Colon Carcinoma Metastatic in the Lung (tissue), 2 donors: Measurements from ENCODE around the genes IQGAP1, CRTC3 and UNC45A.

DNA sequence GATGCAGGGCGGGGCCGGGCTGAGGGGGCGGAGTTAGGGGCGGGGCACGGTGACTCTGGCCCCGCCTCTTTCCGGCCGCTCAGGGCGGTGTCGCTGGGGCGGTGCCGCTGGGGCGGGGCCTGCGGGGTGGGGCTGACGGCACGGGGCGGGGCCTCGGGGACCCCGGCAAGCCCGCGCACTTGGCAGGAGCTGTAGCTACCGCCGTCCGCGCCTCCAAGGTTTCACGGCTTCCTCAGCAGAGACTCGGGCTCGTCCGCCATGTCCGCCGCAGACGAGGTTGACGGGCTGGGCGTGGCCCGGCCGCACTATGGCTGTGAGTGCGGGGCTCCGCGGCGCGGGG is at the start of gene IQGAP1:
IQGAP1 (plus strand) TSS at position 159 of the 340 bp plus-strand sequence.
- PRO-cap, 2 experiments: peak in 2 of 2 experiments; most common plus-strand start position 194 of the sequence (in 2)

- PRO-cap, 2 experiments: no peak in any of the 2 experiments
Measured at GRCh38 chr15:90511013-90511634, 18.6 kb upstream of the CRTC3 start.

DNA sequence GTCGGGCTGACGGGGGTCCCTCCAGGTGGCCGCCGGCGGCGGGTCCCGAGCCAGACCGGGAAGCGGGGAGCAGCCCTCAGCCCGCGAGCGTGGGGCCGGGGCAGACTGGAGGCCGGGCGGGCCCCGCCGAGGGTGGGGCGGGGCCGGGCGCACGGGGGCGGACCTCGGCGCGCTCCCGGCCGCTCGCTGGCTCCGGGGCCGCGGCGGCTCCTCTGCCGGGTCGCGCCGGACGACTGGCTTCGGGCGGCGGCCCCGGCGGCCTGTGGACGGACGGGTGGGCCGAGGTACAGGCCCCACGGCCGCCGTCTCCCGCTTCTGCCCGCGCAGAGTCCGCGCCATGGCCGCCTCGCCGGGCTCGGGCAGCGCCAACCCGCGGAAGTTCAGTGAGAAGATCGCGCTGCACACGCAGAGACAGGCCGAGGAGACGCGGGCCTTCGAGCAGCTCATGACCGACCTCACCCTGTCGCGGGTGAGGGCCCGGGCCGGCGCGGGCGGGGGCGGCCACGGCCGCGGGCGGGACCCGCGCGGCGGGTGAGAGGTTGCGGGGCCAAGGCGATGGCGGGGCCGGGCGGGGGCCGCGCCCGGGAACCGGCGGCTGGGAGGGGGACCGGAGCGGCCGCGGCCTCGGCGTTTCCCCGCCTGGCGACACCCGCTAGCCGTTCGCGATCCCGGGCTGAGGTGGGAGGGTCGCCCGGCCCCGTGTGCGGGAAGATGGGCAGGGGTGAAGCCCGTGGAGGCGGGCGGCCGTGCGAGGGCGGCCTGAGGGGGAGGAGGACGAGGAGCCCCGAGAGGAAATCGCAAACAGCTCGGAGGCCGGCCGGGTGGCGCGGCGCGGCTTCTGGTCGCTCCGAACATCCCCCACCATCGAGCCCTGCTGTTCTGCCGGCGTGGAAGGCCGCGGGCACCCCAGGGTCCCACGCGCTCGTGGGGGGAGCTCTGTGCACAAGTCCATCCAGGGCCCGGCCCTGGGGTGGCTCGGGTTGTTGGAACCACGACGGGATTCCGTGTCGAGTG is at the start of gene CRTC3:
CRTC3 (plus strand) TSS at position 189 of the 1,014 bp plus-strand sequence.
- PRO-cap, 2 experiments: peak in 2 of 2 experiments; most common plus-strand start position 201 of the sequence (in 1); most common minus-strand start position 64 of the sequence (in 1)

DNA sequence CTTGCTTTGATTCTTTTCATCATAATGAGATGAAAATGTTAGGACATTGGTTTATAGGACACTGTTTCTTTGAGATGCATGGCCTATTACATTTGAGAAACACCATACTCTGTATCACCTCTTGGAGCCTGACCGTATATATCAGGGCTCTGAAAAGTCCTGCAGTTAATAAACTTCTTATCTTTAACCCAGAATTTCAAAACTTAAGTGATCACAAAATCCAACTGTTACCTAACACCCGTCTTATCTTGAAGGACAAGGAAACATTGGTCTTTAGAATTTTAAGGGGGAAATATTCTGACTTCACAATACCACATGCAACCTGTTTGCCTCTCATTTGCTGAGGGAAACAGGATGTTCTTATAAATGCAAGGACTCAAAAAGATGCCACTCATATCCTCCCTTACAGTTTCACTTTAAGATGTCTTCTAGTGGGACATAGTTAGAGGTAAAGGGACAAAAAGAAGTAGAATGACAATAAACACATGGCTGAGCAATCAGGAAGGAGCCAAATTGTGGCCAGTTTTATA is 67.8 kb downstream of the CRTC3 start:
- PRO-cap, 2 experiments: no peak in any of the 2 experiments

DNA sequence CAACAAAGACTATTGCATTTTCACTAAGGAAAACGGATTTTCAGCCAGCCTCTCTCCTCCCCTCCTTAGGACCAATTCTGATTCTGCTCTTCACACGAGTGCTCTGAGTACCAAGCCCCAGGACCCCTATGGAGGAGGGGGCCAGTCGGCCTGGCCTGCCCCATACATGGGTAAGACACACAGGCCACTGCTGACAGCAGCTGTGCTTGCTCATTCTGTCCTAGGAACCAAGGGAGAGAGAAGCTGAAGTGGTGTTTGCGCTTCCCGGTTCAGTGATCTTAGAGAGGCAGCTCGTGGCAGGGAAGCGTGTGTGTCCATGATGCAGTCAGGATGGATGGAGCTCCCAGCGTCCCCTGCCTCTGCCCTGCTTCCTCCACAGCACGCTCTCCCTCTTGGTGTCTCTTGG is 77.6 kb downstream of the CRTC3 start:
- PRO-cap, 2 experiments: no peak in any of the 2 experiments

DNA sequence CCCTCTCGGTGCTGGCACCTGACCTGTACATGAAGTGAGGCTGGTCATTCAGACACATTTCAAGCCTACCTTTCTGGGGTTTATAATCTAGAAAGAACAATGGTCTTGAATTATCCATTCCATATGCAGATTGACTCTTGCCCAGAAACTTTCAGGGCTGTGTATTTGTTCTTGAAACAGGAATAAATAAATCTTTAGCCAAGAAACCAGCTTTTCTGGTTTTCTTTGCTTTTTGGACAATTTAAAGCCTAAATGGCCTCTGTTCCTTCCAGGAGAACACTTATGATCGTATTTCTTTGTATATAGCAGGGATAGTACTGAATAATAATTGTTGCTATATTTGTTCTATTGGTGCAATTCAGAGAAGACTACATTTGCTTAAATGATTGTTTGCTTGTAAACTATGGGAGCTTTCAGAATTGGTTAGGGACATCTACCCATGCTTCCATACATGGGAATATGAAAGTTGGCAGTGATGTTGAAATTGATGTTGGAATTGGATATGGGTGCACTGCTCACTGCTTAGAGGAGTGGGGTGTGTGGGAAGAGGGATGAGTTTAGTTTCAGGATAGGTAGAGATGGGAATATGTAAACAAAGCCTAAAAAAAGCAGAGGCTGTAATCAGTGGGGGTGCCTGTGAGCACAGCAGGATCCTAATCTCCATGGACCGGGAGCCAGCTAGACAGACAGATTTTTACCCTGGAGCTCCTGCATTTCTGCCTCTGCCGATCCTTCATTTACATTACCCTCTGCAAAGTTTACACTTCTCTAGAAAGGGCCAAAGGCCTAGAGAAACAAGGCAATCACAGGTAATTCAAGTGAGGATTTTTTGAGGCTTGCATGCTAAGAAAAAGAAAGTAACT is 79.3 kb downstream of the CRTC3 start:
- PRO-cap, 2 experiments: no peak in any of the 2 experiments

- PRO-cap, 2 experiments: no peak in any of the 2 experiments
Measured at GRCh38 chr15:90650027-90650672, 67.0 kb upstream of the BLM start.

DNA sequence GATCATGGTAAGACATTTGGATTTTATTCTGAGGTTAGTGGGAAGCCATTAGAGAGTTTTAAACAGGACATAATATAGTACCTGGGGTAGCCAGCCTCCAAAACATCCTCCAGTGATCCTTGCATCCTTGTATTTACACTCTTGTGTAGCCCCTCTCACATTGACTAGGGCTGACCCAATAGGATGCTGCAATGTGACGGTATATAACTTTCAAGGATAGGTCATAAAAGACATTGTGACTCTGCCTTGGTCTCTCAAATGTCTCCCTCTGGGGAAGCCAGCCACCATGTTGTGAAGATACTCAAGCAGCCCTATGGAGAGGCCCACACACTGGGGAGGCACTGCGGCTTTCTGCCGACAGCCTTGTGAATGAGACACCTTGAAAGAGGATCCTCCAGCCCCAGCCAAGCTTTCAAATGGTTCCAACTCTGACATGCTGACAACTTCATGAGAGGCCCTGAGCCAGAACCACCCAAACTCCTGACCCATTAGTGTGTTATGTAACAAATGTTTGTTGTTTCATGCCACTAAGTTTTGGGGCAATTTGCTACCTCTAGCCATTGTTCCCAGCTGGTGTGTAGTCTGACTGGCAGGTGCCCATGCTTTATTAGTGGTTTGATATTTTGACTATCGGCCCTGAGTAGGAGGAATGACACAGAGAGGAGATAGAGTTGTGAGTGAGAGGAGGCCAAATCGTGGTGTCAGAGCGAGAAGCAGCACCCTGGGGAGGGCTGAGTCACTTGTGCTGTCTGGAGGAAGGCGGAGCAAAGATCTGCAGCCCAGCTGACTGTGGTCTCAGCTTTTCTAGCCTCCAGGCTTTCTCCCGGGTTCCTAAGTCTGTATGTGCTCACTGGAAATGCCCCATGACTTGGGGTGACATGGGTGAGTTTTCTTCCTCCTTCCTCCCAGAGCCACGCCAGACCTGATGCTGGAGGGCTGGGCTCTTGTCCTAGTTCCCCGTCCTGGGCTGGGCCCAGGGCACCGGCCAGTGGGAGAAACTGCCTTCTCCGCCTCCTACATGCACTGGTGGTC is 56.9 kb upstream of the BLM start:
- PRO-cap, 2 experiments: peak in 1 of 2 experiments; most common plus-strand start position 908 of the sequence (in 1); most common minus-strand start position 703 of the sequence (in 1)

DNA sequence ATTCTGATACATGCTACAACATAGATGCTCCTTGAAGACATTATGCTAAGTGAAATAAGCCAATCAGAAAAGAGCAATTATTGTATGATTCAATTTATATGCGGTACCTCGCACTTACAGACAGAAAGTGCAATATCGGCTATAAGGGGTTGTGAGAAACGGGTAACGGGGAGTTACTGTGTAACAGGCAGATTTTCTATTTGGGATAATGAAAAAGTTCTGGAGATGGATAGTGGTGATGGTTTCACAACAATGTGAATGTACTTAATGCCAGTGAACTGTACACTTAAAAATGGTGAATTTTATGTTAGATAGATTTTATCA is 832 bp upstream of the BLM start:
- PRO-cap, 2 experiments: no peak in any of the 2 experiments

DNA sequence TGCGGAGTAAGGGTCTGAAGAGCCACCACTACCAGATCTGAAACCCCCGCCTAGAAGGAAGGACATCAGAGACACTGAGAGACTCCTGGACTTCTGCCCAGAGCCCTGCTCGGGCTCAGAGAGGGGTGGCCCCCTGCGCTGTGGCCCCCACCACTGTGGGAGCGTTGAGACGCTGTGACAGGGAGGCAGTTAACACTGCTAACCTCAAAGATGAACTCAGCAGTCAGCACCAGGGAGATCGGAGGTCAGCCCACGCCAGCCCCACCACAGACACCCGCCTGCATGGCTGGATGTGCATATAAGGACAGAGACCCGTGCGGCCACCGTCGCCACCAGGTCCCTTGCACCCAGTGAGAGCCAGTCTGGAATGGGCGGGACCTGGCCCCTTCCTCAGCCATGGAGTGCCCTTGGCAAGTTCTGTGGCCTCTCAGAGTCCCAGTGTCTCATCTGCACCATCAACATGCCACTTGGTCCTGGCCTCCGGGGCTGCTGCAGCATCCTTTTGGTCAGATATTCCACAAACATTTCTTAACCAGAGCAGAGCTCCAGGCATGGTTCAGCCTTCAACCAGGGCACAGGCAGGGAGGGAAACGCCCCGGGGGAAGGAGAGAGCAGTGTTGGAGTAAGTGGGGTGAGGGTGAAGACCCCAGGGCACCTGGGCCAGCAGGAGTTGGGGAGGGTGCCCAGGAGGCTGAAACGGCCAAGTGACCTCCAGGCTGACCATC is 48.5 kb upstream of the FURIN start:
- PRO-cap, 2 experiments: peak in 1 of 2 experiments; most common minus-strand start position 336 of the sequence (in 1)

- PRO-cap, 2 experiments: no peak in any of the 2 experiments
Measured at GRCh38 chr15:90868901-90869494, 610 bp downstream of the FURIN start.

DNA sequence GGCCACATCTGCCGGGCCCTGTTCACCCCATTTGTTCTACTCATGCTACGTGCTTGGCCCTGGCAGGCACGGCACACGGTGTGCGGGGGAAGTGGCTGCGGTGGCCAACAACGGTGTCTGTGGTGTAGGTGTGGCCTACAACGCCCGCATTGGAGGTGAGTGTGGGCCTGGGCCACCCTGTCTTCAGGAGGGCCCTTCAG is 6.9 kb upstream of the FES start:
- PRO-cap, 2 experiments: no peak in any of the 2 experiments

- PRO-cap, 2 experiments: no peak in any of the 2 experiments
Measured at GRCh38 chr15:90878004-90878508, 6.2 kb upstream of the FES start.

GRCh38 chr15:90881978-90882476 is 2.3 kb upstream of the FES start:
- PRO-cap, 2 experiments: no peak in any of the 2 experiments

- PRO-cap, 2 experiments: peak in 2 of 2 experiments; most common plus-strand start chr15:90932139 (in 2)
Measured at GRCh38 chr15:90932039-90932245, 407 bp downstream of the HDDC3 start.

GRCh38 chr15:90934699-90935779 is at the start of gene UNC45A:
UNC45A (plus strand) TSS chr15:90935285.
- PRO-cap, 2 experiments: peak in 2 of 2 experiments; most common plus-strand start chr15:90935285 (in 2); most common minus-strand start chr15:90935106 (in 2)

- PRO-cap, 2 experiments: no peak in any of the 2 experiments
Measured at GRCh38 chr15:90961835-90962514, 7.3 kb downstream of the RCCD1 start.

DNA sequence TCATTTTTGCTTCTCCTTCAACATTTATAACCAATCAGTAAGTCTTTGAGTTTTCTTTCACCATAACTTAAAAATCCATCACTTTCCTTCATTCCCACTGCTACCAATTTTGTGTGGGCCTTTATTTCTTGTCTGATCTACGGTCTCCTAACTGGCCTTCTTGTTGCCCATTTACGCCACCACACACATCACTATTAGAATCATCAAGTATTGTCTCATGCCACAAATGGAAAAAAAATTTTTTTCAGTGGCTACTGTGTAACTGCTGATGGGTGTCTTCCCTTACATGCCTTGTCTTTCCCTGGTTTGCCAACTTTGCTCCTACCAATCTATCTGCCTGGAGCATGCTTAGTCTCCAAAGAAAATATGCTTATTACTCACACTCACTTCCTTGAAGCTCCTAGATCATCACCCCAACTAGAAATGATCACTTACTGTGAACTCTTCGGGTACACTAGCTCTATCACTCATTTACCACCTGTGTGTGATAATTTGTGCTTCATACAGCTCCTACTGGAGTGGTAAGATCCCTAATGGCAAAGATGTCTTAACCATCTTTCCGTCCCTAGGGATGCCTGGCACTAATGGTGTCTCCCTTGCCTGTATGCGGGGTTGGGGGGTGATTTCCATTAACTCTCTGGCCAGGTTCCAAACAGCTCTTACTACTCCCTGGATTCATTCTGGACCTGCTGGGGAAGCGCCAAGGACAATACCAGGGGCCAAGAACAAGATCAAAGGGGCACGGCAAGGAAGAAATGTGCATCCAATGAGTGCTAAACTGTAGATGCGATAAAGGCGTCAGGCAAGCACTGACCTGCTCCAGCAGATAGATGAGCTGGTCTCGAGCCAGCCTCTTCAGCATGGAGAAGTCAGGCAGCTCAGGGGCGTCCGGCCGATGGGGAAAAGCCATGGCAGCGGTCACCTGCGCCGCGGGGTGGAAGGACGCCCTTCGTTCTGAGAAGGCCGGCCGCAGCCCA is 766 bp downstream of the VPS33B start:
- PRO-cap, 2 experiments: no peak in any of the 2 experiments

DNA sequence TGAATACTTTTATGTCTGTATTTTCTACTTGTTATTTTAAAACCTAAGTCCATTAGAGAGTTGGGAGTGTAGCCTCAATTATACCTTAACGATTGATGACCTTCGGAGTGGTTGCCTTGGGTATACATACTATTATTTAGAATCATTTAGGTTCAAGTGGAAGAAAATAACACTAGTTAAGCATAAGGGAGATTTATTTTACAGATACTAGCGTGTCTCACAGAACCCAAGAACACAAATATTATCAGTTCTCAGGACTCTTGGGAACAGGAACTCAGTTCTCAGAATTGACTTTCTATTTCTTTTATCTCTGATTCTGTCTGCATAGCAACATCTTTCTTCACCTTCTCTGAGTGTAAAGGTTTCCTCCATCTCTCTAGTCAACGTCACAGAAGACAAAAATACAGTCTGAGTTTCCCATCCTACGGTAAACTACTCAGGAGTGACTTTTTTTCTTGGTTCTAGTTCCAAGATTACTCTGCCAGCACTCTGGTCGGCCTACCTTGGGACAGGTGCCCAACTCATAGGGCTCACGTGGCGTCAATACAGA is 220.0 kb downstream of the SV2B start:
- PRO-cap, 2 experiments: no peak in any of the 2 experiments

- PRO-cap, 2 experiments: peak in 1 of 2 experiments; most common plus-strand start chr15:91470175 (in 1); most common minus-strand start chr15:91470067 (in 1)
Measured at GRCh38 chr15:91469903-91470413, 369.9 kb downstream of the SV2B start.